Ileum (tissue), 1 donor: ENCODE data around the gene HAND2.

- PRO-cap = no peak
These were observed 71.7 kb downstream of the DDX60L start for GRCh38 chr4:168408616-168409024.

- PRO-cap = no peak
These were observed 58.6 kb downstream of the DDX60L start for GRCh38 chr4:168421684-168422196.

GRCh38 chr4:168831020-168831560, 179.0 kb downstream of the CBR4 start:
- PRO-cap = no peak

GRCh38 chr4:169033714-169034111, 23.7 kb upstream of the CBR4 start:
- PRO-cap = no peak

- PRO-cap = no peak
These were observed 37.9 kb upstream of the CBR4 start for GRCh38 chr4:169047976-169048296.

DNA sequence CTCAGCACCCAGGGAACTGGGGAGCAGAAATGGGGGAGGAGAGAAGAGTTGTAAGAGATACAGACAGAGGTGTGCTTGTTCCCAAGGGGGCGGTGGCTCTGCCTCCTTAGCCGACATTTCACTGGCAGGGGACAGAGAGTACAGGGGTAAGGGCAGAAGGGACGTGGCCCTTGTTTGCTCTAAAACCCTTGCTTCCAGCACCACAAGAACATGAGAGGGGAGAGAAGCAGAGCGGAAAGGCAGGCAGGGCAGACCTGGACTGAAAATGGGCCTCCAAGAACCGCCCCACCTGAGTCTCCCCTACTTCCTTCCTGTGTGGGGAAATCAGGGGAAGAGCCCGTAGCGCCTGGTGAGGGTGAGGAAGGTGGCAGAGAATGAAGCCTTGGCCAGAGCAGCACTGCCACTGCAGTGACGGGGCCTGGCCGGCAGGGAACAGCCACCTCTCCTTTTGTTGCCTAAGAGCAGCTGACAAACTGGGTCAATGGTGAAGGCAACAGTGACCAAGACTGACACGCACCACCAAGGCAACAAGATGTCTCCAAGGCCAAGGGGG, 58.2 kb upstream of the CBR4 start:
- PRO-cap = no peak

DNA sequence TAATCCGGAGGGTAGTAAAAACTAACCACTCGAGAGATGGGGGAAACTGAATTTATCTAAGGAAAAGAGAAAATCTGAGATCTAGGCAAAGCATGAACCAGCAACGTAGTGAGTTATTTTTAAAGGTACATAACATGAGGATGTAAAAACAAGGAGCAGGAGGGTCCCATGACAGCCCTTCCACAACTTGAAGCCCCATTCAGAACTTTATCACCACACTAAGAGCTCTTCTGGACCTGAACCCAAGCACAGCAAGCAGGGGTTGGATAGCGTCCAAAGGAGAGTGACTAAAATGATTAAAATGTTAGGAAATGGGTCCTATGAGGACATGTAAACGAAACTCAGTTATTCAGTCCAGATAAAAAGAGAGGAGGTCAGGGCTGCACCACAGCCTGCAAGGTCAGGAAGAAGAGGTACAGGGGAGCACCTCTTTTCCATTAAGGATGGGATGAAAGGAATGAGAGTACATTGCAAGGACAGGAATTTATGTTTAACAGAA, 16.2 kb downstream of the SH3RF1 start:
- PRO-cap = no peak

GRCh38 chr4:169508004-169508438, 104.4 kb downstream of the NEK1 start:
- PRO-cap = no peak

- PRO-cap = no peak
These were observed 83.6 kb downstream of the MFAP3L start for GRCh38 chr4:169942636-169942872.

DNA sequence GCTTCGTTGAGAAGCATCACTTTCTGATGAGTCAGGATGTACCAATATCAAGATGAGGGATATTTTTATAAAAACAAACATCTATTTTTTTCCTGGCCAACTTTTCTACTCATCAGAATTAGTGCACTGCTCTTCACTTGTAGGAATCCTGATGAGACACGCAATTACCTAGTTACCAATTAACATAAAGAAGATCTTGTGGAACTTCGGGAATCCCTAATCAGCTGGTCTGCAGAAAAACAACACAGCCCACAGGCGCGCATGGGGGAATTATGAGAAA, 51.1 kb downstream of the MFAP3L start:
- PRO-cap = no peak

DNA sequence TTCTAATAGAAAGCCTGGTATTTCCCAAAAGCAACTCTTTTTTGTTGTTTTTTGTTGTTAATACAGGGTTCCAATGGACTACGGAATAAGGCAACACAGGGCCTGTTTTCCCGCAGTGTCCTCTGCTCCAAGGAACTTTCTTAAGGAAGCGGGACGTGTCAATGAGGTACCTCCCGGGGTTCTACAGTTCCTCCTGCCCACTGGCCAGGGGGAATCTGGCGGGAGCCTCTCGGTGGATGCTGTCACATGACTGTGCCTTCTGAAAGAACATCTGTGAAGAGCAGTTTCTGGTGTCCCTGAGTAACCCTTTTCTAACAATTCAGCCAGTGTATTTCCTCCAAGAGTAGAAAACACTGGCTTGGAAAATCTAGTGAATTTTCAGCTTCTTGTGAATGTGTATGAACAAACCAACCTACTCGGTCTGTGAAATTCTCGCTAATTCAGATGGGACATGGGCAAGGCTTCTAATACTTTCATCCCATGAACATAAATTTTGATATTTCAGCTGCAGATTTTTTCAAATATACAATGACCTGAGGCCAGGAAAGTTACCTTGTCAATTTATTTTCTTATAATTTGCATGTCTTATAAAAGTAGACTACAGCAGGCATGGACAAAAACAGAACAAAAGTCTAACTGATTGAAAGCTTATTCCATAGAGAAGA, 32.6 kb downstream of the MFAP3L start:
- PRO-cap = no peak

DNA sequence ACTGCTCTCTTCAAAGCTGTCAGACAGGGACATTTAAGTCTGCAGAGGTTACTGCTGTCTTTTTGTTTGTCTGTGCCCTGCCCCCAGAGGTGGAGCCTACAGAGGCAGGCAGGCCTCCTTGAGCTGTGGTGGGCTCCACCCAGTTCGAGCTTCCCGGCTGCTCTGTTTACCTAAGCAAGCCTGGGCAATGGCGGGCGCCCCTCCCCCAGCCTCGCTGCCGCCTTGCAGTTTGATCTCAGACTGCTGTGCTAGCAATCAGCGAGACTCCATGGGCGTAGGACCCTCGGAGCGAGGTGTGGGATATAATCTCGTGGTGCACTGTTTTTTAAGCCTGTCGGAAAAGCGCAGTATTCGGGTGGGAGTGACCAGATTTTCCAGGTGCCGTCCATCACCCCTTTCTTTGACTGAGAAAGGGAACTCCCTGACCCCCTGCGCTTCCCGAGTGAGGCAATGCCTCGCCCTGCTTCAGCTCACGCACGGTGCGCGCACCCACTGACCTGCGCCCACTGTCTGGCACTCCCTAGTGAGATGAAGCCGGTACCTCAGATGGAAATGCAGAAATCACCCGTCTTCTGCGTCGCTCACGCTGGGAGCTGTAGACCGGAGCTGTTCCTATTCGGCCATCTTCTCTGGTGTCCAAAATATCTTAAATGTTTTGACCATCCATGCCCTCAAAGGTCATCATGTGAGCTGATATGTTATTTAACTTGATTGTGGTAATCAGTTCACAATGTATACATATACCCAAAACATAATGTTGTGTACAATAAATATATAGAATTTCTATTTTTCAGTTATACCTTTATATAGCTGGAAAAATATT, 698.8 kb upstream of the AADAT start:
- PRO-cap = no peak

- PRO-cap = no peak
These were observed 1.7 kb downstream of the GALNT7 start for GRCh38 chr4:173170356-173170607.

- PRO-cap = no peak
These were observed 78.7 kb downstream of the GALNT7 start for GRCh38 chr4:173247233-173247790.

GRCh38 chr4:173334513-173334828, 313 bp upstream of the HMGB2 start:
- PRO-cap = bidirectional peak, plus-strand start at chr4:173334756, minus-strand start at chr4:173334353

DNA sequence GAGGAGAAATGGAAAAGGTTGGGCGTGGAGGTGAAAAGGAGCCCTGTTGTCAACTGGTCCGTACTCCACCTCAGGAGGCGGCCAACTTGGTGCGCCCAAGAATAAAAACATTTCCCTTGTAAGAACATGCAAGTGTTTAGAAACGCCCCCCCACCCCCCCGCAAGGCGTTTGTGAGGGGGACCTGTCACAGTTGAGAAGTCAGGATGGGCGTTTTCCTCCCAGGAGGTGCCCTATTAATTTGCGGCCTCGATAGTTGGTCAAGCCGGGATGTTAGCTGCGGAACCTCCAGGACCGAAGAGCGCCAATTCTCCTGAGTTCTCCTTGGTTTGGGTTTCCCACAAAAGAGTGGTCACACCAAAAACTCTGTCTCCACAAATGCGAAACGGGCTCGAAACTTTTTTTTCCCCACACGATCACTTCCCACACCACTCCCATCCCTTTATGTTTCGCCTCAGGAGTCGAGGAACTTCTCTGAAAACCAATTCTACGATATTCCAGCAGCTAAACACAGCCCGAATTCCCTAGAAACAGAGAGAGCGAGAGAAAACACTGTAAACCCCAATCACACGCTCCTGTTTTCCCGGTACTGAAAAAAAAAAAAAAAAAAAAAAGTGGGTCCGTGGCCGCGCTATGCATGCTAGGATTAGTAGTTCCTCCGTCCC, 513 bp upstream of the SAP30 start:
- PRO-cap = bidirectional peak, plus-strand start outside the sequence, minus-strand start at position 589 of the sequence

GRCh38 chr4:173510459-173511189, 19.4 kb downstream of the HAND2 start:
- PRO-cap = no peak

DNA sequence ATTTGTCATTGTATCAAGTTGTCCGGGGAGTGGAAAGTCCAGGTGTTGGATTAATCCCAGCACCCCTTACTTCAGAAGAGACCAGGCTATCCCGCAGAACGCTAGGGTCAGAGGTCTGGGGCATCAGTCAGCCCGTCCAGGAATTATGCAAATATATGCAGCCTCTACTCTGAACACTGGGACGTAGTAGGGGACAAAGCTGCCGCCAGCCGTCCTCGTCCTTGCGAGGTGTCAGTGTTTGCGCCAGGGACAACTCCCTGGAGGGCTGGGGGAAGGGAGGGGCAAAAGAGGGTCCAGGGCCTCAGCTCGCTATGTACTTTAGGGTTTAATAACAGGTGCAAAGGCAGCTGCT, 8.6 kb downstream of the HAND2 start:
- PRO-cap = no peak

DNA sequence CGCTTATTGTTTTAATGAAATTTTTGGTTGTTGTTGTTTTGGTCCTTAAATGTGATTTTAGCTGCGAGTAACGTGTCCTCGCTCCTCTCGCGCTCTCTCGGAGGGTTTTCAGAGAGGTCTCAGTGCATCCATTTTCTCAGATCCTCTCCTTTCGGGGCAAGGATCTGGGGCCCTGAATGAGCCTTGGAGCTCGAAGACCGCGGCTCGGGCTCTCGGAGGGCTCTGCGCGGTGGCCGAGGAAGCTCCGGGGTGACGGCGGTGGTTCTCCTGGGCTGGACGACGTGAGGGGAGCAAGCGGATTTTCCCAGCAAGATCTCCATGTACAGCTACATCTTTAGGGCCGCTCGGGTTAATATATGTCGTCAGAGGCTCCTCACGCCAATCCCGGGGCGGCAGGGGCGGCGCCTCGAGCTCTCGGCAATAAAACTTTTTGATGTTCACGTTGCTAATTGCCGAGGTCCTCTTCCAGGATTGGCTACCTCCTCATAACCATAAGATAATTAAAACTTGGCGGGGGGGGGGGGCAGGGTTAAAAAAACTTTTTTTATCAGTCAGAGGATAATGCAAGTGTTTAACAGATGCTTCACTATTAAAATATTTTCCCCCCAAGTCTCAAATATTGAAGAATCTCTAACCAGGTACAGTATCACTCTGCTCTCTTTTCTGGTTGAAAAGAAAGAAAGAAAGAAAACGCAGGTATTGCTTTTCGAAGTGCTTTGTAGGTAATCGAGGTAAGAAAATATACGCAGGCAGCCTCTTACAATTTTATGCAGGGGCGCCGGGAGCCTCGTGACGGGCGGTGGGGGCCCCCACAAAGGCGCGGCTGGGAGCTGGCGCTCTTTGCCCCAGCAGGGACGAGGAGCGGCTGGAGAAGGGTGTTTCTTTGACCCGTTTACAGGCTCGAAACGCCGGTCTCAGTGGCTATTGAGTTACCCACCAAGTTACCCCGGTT, at the start of gene HAND2:
Gene HAND2 (minus strand): TSS at position 328 of the 952 bp plus-strand sequence.
- PRO-cap = bidirectional peak, plus-strand start at position 445 of the sequence, minus-strand start at position 328 of the sequence

GRCh38 chr4:173535817-173536374, 5.9 kb upstream of the HAND2 start:
- PRO-cap = no peak